Fibroblast of villous mesenchyme (primary cell): Measurements from ENCODE around the gene OR4F6.

DNA sequence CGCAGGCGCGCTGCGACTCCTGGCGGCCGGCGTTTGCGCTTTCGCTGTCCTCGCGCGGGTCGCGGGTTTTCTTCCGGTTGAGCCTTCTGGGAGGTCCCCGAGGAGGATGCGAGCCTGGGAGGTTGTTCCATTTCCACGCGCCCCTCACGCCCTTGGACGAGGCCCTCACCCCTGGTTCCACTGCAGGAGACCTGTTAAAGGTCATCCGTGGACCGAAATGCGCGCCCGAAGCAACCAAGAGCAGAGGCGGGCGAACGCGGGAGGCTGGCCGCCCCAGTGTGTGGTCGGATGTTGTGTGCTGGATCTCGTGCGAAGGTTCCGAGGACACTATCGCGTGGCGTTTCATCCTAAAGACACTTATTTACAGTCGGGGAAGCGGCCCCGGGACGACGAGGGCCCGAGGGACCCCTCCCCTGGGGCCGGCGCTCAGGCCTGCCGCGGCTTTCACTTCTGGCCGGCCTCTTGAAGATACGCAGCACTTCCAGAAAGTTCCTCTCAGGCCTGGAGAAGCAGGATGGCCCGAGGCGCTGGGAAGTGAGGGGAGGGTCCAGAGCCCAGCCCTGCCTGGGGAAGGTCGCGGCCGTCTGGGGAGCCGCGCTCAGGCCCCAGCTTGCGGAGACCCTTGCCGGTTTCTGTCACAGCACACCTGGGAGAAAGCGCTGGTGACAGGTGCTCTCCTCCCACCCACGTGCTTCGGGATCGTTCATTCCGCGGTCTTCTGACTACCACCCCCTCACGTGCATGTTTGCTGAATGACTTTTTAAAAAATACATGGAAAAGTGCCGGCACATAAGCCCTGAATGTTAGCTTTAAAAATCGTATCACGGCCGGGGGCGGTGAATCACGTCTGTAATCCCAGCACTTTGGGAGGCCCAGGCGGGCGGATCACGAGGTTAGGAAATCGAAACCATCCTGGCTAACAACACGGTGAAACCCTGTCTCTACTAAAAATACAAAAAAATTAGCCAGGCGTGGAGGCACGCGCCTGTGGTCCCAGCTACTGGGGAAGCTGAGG is 556 bp upstream of the TM2D3 start:
- CAGE, long polyA plus RNA = no peak

GRCh38 chr15:101654199-101654913 is 2.2 kb upstream of the TM2D3 start:
- CAGE, long polyA plus RNA = no peak

- CAGE, long polyA plus RNA = no peak
These were observed at the start of gene OR4F6 for GRCh38 chr15:101803281-101803669. OR4F6 (plus strand) TSS chr15:101803509.